Cardiac atrium fibroblast (primary cell): Measurements from ENCODE around the gene ISG20L2.

DNA sequence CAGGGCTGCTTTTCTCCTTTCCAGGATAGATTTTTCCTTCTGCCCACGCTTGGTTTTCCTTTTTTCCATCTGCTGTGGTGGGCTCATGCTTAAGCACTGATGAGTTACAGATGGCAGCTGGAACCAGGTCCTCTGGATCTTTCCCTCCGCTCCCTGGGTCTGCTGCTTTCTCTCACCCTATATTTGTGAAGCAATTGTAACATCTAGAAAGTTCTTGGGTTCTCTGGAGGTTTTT lies 14.9 kb downstream of the LMNA start:
- RAMPAGE, long total RNA = no peak

DNA sequence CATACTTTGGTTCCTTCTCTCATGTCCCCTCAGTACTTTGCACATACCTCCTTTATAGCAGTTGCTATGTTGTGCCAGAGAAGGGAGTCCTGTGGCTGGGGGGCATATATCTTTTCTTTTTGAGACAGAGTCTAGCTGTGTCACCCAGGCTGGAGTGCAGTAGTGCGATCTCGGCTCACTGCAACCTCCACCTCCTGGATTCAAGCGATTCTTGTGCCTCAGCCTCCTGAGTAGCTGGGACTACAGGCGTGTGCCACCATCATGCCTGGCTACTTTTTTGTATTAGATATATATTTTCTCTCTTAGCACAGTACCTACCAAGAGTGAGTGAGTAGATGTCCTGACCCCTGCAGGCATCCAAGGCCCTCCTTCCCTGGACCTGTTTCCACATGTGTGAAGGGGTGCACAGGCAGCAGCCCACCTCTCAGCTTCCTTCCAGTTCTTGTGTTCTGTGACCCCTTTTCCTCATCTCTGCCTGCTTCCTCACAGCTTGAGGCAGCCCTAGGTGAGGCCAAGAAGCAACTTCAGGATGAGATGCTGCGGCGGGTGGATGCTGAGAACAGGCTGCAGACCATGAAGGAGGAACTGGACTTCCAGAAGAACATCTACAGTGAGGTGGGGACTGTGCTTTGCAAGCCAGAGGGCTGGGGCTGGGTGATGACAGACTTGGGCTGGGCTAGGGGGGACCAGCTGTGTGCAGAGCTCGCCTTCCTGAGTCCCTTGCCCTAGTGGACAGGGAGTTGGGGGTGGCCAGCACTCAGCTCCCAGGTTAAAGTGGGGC lies 19.3 kb upstream of the SEMA4A start:
- RAMPAGE, long total RNA = no peak

DNA sequence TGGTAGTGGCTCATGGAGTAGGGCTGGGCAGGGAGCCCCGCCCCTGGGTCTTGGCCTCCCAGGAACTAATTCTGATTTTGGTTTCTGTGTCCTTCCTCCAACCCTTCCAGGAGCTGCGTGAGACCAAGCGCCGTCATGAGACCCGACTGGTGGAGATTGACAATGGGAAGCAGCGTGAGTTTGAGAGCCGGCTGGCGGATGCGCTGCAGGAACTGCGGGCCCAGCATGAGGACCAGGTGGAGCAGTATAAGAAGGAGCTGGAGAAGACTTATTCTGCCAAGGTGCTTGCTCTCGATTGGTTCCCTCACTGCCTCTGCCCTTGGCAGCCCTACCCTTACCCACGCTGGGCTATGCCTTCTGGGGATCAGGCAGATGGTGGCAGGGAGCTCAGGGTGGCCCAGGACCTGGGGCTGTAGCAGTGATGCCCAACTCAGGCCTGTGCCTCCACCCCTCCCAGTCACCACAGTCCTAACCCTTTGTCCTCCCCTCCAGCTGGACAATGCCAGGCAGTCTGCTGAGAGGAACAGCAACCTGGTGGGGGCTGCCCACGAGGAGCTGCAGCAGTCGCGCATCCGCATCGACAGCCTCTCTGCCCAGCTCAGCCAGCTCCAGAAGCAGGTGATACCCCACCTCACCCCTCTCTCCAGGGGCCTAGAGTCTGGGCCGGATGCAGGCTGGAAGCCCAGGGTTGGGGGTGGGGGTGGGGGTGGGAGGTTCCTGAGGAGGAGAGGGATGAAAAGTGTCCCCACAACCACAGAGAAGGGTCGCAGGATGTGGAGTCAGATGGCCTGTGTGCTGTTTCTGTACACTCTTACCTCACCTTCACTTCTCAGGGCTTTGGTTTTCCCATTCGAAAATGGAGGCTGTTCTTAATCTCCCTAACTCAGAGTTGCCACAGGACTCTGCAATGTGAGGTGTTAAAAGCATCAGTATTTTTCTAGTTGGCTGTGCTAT lies 18.4 kb upstream of the SEMA4A start:
- RAMPAGE, long total RNA = no peak

GRCh38 chr1:156250422-156251129 lies 2.7 kb upstream of the PAQR6 start:
- RAMPAGE, long total RNA = no peak

DNA sequence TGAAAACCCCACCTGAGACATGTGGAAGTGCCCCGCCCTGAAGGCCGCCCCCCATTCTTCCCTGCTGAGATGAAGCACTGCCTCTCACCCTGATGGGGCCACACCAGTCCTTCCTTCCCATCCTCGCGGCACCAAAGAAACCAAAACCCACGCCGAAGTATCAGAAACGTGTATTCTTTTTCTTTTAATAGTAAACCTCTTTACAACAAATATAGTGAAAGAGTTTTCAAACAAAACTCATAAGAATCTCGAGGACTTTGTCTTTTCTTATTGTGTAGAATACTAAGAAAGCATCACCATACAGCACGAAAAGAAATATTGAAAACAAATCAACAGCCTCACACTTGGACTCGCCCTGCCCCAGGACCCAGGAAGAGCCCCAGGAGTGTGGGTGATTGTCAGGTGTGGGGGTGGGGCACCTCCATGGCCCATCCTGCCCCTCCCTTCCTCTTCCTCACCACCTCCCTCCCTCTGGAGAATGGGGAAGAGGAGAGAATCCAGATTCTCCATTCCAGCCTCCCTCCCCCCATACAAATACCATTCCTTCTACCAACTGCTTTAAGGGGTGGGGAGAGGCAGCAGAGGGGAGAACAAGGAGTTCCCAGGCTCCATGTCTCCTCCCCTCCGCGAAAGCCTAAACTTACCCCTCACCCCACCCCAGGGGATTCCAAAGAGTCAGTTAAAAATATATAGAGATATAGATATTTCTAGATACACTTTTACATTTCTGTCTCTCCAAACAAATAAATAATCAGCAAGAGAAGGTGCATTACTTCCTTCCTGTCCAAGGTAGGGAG lies 36.8 kb downstream of the MEF2D start:
- RAMPAGE, long total RNA = no peak

GRCh38 chr1:156465296-156465942 lies 35.2 kb downstream of the MEF2D start:
- RAMPAGE, long total RNA = no peak

- RAMPAGE, long total RNA = no peak
These were observed 26.9 kb downstream of the MEF2D start for GRCh38 chr1:156473459-156474365.

DNA sequence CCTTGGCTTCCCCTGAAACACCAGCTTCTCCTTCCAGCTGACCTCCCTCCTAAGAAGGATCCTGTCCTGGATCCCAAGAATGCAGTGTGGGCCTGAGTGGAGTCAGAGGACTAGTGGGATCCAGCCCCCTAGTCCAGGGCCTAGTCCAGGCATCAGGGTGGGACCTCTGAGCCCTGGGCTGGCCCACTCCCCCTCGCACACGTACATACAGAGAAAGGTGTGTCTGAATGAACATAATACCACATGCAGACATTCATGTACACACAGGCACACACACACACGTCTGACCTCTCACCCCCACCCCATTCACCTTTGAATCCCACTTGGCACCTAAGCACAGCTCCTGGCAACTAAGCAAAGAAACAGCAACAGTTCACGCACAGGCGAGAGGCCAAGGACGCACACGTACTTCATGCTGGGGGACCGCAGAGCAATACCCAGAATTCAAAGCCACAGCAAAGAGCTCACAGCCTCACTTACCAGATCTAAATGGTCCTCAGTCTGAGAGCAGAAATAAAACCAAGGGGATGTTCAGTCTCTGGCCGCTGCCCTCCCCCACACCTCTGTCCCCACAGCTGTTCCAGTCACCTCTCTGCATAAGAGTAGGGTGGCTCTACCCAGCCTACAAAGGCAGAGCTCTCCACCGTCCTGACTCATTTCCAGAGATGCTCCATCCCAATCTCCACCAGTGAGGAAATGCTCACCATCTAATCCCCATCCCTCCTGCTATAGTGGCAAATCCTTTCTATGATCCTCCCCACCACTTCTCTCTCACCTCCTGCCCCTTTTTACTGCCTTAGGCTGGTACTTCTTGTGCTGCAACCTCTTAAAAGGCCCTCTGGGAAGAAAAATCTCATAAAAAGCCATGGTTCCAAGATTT lies 24.3 kb downstream of the MEF2D start:
- RAMPAGE, long total RNA = no peak

DNA sequence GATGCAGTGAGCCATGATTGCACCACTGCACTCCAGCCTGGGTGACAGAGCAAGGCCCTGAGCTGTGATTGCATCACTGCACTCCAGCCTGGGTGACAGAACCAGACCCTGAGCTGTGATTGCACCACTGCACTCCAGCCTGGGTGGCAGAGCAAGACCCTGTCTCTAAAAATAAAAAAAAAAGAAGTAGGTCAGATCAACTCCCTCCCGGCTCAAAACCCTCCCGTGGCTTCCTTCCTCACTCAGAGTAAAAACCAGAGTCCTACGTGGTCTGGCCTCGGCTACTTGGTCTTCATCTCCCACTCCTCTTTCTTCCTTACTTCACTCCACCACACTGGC lies 19.4 kb downstream of the IQGAP3 start:
- RAMPAGE, long total RNA = no peak

- RAMPAGE, long total RNA = no peak
These were observed 864 bp upstream of the NAXE start for GRCh38 chr1:156590732-156591092.

GRCh38 chr1:156596136-156597396 lies 5.0 kb downstream of the NAXE start:
- RAMPAGE, long total RNA = no peak

GRCh38 chr1:156623820-156624859 lies 4.9 kb downstream of the HAPLN2 start:
- RAMPAGE, long total RNA = no peak

DNA sequence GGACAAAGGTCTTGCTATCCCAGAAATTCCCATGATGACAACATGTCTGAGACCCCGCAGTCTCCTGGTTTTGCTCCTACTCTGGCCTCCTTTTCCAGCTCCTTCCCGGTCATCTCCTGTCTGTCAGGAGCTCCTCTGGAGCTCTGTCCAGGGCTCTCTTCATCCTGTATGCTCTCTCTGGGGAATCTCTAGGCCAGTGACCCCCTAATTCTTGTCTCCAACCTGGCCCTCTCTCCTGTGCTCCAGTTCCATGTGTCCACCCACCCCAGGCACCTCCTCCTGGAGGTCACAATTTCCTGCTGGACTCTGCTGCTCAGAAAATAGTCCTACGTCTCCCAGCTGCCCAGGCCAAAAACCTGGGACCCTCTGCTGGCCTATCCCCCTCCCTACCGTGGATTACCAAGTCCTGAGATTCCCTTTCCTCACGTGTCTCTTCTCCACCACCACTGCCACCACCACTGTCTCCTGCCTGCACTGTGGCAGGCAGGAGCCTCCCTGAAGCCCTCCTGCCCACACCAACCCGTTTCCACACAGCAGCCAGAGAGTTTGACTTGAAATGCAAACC lies 11.7 kb downstream of the NES start:
- RAMPAGE, long total RNA = no peak

- RAMPAGE, long total RNA = no peak
These were observed 4.0 kb downstream of the NES start for GRCh38 chr1:156673217-156673642.

DNA sequence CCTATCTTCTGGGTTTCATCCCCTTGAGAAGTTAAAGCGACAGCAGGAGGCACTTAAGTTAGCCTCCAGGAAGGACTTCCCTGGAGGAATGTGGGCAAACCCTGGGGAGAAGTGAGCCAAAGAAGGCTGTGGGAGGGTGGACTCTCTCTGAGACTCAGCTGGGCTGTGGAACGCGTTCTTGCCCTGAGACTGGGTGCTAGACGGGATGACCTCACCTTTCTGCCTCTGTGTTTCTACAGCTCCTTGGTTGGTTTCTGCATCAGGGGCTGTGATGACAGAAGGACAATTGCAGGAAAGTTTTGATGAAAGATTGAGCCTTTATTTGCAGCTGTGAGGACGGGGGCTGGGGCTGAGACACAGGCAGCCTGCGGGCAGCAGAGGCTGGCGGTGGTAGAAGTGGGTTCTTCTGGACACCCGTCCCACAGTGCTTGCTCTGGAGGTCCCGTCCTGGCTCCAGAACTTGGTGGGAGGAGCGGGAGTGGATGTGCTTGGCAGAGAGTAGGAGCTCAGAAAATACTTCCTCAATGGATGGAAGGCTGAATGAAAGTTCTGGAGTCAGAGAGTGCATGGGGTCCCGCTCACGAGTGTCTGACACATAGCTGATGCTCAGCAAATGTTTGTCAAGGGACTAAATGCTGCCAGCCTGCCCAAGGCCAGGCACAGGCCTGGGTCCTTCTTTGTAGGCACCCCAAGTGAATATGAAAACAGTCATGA lies 13.3 kb upstream of the NES start:
- RAMPAGE, long total RNA = no peak

GRCh38 chr1:156691507-156692197 lies 13.7 kb downstream of the CRABP2 start:
- RAMPAGE, long total RNA = no peak

- RAMPAGE, long total RNA = no peak
These were observed 475 bp downstream of the CRABP2 start for GRCh38 chr1:156704894-156705322.

- RAMPAGE, long total RNA = no peak
These were observed 5.5 kb upstream of the CRABP2 start for GRCh38 chr1:156710776-156711364.

DNA sequence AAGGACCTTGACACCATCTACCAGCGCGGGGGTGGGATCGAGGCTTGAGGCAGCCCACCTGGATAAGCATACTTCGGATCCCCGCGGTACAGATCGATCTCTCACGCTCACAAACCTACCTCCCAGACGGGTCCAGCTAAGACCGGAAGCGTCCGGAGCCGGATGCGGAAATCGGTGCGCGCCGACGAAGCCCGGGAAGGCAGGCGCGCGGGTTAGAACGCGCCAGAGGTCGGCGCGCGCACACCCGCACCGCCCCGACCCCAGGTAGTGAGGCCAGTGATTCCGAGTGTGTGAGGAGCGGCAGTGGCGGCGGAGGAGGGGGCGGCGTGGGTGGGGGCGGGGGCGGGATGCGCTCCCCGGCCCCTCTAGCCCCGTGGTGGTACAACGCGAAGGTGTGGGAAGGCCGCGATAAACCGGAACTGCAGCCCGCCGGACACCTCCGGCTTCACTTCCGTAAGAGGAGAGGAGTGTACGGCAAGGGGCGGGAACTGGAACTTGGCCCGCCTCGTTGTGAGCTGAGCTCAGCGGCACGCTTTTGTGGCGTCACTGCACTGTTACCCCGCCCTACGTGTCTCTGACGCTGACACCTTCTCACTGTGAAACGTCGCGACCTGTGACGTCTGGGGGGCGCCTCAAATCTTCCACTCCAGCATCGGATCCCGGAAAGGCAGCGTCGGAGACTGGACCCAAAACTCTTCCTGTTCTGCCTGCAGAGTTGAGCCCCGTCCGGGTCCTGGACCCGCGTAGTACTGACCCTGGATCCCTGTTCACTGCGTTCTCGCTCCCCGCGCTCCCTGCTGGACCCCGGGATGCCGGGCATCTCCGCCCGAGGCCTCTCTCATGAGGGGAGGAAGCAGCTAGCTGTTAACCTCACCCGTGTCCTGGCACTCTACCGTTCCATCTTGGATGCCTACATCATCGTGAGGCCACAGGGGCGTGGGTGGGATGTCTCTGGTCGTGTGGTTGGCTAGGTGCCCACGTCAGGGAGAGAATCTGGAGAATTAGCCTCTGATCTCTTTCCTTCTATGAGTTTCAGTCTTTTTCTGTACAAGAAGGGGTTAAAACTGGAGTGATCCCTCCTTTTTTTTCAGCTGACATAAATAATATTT lies at the start of gene ISG20L2:
Gene ISG20L2 (minus strand): TSS at position 471 of the 1,109 bp plus-strand sequence.
- RAMPAGE, long total RNA = no peak

DNA sequence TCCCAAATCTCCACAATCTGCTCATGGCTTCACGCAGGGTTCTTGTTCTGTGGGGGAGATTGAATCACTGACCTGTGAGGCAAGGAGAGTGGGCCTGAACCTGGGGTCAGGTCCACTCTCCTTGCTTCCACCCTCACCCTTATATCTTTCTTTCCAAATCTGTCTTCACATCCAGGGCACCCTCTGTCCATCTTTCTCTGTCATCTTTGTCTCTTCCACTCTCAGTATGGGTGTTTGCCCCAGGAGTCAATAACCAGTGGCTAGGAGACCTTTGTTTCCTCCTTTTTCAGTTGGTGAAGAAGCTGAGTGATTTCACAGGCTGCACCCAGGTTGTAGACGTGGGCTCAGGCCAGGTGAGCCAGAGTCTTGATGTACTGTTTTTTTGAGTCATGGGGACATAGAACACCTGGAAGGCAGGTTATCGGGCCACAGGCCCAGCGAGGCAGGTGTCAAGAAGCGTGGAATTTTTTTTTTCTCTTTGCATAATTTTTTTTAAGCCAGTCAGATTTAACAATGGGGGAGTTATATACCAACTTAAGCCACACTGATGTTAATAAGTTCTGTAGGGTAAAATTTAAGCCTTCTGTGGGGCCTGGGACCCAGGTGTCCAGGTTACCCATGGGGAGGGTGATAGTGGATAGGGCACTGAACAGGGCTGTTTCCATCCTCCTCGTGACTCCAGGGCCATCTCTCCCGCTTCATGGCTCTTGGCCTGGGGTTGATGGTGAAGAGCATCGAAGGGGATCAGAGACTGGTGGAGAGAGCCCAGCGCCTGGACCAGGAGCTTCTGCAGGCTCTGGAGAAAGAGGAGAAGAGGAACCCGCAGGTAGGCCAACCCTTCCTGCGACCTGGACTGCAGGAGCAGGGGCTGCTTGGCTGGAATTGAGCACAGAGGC lies 4.4 kb upstream of the ISG20L2 start:
- RAMPAGE, long total RNA = no peak